Neural progenitor cell (in vitro differentiated cells): ENCODE measurements around the gene AQP5.

DNA sequence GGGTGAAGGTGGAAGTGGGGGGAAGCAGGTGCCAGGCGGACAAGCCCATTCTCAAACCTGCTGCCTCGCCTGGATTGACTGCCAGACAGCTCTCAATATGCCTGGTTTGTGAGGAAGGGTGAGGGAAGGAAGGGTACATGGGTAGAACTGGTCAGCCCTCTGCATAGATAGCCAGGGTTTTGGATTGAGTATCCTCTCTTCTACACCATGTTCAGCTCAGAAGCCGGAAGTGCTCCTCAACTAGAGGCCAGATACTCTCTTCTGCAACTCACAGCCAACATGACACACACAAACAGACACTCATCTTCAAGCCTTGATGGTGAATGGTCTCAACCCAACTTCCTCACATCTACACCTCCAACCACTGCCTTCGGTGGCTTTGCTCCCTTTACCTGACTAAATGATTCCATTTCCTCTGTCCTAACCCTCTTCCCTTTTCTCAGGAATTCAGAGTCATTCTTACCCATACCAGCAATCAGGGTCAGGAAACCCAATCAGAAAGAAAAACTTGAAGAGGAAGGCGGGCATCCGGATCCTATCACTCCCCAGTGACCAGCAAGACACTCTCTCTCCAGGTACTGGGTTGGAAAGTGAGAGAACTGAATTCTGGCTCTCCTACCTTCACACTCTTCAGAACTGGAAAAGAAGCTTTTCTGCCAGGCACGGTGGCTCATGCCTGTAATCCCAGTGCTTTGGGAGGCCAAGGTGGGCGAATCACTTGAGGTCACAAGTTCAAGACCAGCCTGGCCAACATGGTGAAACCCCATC is 7.7 kb upstream of the FKBP11 start:
- RAMPAGE, long total RNA, result no peak

DNA sequence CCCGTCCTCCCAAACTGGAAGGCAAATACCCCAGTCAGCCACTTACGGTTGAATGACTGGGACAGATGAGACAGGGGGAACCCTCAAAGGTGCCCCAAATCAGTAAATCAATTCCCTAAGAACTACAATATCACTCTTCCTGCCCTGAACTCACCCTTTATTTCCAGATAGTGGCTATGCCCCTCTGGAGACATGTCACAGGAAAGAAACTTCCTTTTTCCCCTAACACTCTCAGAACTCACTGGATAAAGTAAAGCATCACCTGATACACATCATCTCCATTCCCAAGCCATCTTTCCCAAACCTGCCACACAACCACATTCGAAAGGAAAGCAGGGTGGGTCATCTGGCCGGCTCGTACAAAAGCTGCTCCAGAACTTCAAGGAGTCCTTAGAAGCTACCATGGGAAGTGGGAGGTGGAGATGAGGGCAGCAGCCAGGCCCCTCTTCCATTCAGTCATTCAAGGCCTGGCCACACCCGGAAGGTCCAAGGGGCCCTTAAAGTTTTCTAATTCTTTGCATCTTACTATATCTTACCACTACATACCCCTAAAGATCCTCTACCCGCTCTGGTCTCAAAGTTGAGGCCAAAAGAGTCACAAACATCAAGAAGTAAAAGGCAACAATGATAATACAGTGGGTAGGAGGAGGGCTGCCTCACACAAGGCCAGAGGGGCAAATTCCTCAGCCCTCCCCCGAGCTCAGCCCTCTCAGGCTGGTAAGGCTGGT is 3.7 kb downstream of the KMT2D start:
- RAMPAGE, long total RNA, result no peak

DNA sequence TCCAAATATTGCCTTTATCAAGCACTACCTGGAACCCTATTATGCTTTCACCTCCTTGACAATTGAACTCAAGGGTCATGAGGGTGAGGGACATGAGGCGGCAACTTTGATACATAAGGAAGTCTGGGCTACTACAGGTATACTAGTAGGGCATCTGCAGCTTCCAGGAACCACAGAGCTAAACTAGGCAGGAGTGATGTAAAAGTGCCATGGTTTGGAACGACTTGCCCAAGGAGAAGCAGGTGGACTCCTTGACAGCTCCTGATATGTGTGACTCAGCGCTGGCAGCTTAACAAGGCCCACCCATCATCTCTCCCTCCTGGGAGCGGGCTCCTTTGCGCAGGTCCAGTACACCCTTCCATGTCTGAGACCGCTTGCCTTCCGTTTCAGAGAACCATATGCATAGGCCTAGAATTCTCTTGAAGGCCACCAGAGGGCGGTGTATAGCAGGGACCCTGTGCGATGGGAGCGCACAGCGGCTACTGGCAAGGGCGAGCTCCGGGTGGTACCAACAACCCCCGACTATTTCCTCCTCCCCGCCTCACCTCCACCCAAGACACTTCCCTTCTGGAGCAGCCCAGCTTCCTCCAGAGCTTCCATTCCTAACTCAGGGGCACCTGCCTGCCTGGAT is 6.5 kb downstream of the DHH start:
- RAMPAGE, long total RNA, result no peak

DNA sequence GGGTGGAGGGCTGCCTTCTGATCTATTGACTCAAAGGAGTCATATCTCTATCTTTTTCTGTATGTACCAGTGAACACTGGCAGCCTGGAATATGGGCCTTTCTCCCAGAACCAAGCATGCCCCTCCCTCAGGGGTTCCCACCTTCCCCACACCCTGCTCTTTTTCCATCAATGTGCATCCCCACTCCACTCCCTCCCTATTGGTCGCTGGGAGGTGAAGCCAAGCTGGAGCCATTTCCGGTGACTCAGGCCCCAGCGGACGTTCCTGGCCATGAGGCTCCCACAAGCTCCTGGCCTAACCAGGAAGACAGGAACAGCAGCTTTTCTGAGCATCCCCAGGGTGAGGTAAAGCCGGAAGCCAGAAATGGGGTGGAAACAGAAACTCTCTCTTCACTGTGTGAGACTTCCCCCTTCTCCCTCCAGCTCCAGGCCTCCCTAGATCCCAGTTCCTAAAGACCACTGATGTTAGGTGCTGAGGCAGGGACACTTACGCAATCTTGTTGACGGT is 5.2 kb downstream of the LMBR1L start:
- RAMPAGE, long total RNA, result no peak

- RAMPAGE, long total RNA, result no peak
Observed at GRCh38 chr12:49271645-49272502, 7.0 kb downstream of the TUBA1C start.

- RAMPAGE, long total RNA, result no peak
Observed at GRCh38 chr12:49555897-49556301, 12.0 kb downstream of the MCRS1 start.

DNA sequence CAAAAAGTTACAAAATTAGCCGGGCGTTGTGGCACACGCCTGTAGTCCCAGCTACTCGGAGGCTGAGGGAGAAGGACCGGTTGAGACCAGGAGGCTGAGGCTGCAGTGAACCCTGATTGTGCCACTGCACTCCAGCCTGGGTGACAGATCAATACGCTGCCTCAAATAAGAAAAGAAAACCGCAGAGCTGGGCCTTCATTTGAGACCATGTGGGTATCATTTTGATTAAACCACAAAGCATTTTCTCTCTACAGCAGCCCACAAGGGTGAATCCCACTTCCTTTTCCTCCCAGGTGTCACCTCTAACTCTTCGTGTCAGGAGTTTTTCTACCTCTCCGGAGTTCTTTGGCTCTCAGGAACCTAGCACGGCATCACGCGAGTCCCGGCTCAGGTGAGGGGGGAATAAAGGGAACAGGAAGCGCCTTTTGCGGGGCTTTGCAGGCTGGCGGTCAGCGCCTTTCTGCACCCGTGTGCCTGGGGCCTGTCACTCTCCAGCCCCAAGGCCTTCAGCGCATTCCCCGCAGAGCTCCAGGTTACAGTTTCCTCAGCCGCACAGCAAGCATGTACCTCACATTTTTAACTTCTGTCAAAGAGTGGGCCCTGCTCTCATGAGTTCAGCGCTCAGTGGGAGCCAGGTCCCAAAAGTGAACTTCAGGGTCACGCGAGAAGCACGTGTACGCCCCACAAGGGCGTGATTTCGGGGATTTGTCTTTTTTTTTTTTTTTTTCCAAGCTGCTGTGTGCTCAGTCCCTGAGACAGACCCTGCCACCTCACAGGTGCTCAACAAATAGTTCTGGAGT is 817 bp upstream of the PRPF40B start:
- RAMPAGE, long total RNA, result no peak

DNA sequence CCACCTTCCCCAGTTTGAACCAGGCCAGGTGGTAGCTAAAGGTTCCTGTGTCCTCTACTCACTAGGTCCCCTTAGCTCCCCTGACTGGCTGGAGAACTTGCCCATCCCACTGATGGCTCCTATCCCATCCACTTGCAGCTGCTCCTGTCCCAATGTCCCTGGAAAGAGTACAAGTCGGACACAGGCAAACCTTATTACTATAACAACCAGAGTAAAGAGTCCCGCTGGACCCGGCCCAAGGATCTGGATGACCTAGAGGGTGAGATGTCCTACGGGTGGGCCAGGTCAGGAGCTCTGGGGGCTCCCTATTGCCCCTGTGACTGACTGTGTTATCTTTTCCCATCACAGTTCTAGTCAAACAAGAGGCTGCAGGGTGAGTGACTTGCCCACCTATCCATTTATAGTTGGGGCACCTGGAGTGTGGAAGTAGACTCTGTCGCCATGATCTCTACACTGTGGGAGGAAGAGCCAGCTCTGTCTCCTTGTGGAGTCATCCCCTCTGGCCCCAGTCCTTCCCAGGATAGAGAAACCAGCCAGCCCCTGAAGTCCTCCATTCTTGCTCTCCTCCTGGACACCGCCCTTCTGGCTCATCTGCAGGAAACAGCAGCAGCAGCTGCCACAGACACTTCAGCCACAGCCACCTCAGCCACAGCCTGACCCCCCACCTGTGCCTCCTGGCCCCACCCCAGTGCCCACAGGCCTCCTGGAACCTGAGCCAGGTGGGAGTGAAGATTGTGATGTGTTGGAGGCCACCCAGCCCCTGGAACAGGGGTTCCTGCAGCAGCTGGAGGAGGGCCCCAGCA is 10.1 kb downstream of the PRPF40B start:
- RAMPAGE, long total RNA, result no peak

- RAMPAGE, long total RNA, result no peak
Observed at GRCh38 chr12:49649367-49650034, 26.1 kb downstream of the PRPF40B start.

DNA sequence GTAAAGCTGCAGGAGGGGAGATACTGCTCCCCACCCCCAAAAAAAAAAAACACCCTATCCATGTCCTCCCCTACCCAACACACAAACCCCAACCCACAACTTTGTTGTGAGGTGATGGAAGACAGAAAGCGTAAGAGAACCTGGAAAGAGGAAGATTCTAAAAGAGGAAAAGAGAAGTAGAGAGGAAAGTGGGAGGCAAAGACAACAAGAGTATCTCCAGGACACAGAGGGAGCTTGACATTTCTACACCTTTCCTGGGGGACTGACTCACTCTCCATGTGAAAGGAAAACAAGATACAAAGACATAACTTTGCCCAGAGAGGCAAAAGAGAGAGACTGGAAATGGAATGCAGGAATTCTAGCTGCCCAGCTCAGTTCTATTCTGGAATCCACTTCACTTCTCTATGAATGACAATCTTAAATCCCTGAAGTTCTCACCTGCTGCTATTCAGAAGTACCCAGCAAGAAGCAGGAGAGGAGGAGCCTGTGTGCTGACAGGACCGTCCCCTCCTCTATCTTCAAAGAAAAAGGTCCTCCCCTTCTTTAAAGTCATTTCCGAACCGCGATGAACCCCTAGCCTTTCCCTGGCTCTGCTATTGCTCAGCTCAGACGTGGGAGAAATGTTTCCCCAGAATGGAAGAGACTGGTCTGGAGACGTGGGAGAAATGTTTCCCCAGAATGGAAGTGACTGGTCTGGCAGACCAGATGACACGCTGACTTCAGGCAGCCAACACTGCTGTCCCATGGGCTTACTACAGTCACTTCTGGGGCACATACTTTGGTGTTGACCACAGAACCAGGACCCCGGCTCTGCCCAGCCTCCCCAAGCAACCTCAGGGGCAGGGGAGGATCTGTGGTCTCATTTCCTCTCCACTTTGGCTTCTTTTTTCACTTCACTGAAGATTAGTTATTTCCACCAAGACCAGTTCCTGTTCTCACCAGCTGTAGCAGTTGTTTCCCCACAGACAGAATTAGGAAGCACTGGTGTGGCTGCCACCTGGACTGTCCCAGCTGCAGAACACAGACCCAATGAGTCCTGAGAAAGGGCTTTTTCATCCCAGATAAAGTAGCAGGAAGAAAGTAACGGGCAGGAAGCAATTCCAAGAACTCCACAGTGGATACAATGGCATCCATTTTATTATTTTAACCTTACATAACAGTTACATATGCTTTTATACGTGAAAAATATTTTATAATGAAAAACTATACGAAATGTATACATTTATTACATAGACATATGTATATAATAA is 8.3 kb downstream of the FMNL3 start:
- RAMPAGE, long total RNA, result no peak

DNA sequence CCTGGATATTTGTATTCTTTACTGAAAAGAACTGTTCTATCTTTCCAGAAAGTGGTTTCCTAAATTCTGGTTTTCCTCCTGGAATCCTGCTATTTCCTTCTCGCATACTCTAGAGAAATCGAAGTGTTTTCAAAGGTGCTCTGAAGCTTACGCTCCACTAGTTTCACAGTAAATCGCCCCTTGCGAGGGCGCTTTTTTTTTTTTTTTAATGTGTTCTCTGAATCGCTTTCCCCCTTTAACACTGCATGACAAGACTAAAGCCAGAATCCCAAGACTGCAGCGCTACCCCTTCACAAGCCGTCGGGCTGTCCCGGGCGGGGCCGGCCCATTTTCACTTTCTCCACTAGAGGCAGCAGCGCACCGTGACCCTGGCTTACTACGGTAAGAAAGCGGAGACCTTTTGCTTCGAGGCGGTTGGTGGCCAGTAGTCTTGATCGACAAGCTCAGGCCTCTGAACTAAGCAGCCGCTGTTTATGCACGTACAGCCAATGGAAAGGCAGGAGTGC is 355 bp upstream of the TMBIM6 start:
- RAMPAGE, long total RNA, result no peak

DNA sequence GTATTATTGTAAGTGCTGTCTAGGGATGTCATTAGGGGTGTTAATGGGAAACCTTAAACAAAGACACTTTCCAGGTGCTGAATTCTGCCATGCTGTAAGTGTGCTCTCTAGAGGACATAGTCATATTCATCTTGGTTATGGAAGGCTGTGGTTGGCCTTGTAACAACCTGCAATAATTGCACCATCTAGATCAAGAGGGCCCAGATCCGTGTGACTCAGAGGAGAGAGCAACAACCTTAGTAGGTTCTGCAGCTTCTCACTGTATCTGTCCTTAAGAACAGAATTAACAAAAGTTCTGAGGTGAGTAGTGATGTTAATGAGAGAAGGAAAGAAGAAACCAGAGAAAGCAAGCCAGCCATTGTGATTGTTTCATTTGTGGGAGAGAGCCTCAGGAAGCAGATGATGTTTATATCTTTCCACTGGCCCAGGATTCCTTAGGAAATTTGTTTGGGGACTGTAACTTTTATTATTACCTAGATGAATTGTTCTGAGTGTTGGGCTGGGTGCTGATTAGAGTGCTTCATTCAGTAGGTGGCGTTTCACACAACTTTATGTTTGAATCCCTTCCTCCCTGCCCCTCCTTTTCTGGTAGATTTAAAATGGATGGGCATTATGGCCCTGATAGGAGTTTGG is 9.2 kb downstream of the TMBIM6 start:
- RAMPAGE, long total RNA, result no peak

- RAMPAGE, long total RNA, result no peak
Observed at GRCh38 chr12:49961405-49962420, at the start of gene AQP5. Gene AQP5 (plus strand): TSS chr12:49961872.

DNA sequence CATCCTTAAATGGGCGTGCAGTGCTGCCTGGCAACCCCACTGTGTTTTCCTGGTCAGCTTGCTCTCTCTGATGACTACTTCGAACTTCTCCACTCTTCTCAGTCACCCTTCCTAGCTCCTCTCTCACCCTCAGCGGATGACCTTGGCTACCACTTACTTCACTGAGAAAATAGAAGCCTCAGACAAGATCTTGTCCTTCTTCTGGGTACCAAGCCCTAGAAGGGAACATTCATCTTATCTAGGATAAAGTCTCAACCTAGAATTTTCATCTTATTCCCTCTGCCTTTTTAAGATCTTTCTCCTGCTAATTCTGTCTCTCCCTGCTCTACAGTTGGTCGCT is 9.2 kb downstream of the ASIC1 start:
- RAMPAGE, long total RNA, result no peak

DNA sequence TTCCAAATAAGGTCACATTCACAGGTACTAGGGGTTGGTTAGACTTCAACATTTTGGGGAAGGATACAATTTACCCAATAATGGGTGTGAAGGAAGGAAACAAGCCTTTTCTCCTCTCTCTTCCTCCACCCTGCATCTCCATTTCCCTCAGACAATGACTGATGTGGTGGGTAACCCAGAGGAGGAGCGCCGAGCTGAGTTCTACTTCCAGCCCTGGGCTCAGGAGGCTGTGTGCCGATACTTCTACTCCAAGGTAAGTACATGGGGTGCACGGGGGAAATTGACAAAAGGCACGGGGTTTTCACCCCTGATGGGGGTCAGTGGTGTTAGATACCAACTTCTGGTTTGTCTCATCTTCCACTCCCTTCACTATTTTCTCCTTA is 5.3 kb upstream of the GPD1 start:
- RAMPAGE, long total RNA, result no peak

DNA sequence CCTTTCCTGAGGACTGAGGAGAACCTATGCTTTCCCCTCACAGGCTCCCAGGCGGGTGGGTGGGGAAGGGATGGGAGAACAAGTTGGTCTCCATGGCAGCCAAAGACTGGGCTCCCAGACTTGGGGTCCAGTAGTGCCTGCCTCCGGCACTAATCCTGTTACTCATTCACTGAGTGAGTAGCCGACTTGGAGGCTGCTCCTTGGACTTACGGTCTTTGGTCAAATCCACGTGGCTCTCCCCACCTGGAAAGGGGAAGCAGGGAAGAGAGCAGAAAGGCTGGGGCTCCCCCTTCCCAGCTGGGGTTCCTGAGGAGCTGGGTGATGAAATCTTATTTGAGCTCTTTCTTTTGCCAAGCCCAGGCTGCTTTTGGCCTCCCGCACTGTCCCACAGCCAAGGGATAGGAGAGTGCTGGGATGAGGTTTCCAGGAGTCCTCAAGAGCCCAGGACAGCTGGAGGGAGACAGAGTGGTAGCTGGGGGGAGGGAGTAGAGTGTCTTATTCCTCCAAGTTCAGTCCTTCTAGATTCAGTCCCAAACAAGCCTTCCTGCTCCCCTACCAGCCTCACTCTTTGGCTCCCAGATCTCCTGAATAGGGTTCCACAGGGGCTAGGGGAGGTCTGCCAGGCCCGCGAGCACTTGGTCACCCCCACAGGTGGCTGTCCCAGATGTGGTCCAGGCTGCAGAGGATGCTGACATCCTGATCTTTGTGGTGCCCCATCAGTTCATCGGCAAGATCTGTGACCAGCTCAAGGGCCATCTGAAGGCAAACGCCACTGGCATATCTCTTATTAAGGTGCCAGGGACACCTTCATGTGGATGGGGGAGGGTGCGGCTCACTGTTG is 1.3 kb downstream of the GPD1 start:
- RAMPAGE, long total RNA, result no peak

DNA sequence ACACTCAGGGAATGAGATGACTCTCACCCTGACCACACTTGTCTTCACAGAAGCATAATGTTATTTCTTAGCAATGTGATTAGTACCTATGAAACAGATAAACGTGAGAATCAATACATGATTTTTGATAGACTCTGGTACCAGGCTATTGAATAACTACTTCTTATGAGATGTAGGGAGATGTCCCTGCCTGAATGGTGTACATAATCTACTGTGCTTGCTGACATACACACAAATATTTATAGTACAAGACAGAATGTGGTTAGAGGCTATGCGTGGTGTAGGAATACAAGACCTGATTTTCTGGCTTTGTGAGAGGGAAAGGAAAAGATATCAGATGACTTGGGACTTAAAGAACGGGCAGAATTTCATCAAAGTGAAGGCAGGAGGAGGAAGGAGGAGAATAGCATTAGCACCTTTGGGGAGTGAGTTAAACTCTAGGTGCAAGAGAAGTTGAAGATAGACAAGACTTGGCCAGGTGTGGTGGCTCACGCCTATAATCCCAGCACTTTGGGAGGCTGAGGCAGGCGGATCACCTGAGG is 31.4 kb downstream of the LIMA1 start:
- RAMPAGE, long total RNA, result no peak

DNA sequence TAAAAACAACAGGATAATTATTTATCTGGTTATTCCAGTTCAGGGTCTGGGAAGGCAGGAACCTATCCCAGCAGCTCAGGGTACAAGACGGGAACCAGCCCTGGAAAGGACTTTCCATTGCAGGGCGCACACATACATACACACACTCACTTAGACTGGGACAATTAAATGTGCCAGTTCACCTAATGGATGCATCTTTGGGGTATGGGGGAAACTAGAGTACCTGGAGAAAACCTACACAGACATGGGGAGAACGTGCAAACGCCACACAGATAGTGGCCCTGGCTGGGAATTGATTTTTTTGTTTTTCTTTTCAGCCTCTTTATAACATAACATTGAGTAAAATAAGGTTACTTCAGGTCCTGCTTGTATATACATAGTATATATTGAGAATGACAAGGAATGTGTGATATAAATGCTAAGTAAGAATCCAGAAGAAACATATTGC is 17.6 kb downstream of the DIP2B start:
- RAMPAGE, long total RNA, result no peak

GRCh38 chr12:50532370-50533255 is 27.8 kb downstream of the DIP2B start:
- RAMPAGE, long total RNA, result no peak

DNA sequence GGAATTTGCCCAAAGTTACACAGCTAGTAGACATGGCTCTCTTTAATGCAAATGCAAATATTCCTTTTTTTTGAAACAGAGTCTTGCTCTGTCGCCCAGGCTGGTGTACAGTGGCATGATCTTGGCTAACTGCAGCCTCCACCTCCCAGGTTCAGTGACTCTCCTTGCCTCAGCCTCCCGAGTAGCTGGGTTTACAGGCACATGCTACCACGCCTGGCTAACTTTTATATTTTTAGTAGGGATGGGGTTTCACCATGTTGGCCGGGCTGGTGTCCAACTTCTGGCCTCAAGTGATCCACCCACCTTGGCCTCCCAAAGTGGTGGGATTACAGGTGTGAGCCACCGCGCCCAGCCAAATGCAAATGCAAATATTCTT is 2.9 kb downstream of the METTL7A start:
- RAMPAGE, long total RNA, result no peak